ENCODE measurements around a stretch of chr16.

DNA sequence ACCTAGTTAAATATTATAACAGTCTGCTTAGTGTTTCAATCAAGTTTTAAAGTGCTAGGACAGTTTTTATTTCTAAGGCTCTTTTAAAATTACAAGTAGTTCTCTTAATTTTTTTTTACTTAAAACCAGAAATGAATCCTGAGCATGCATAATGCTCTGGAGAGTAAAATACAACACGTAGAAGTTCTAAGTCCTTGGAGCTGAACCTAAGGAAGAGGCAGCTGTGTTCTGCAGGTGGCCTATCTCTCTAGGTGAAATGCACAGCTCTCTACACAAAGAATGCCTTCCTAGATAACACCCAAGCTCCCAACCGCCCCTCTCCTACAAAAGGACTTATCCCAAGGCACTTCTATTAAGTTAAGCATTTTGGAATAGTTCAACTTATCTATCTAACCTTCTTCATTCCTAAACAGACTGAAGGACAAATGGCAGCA, 24.9 kb downstream of the MBTPS1 start:
- PRO-cap, 4 experiments = no peak in any of the 4 experiments
- RAMPAGE, long total RNA, 2 experiments = no peak in any of the 2 experiments

GRCh38 chr16:84266188-84266804, 26.5 kb upstream of the KCNG4 start:
- PRO-cap, 4 experiments = peak in 4 of 4 experiments; most common plus-strand start chr16:84266698 (in 3)
- RAMPAGE, long total RNA, 2 experiments = no peak in any of the 2 experiments

GRCh38 chr16:84286520-84287201, 8.0 kb upstream of the WFDC1 start:
- PRO-cap, 4 experiments = no peak in any of the 4 experiments
- RAMPAGE, long total RNA, 2 experiments = no peak in any of the 2 experiments

GRCh38 chr16:84505020-84505373, 538 bp upstream of the MEAK7 start:
- PRO-cap, 4 experiments = no peak in any of the 4 experiments
- RAMPAGE, long total RNA, 2 experiments = no peak in any of the 2 experiments

DNA sequence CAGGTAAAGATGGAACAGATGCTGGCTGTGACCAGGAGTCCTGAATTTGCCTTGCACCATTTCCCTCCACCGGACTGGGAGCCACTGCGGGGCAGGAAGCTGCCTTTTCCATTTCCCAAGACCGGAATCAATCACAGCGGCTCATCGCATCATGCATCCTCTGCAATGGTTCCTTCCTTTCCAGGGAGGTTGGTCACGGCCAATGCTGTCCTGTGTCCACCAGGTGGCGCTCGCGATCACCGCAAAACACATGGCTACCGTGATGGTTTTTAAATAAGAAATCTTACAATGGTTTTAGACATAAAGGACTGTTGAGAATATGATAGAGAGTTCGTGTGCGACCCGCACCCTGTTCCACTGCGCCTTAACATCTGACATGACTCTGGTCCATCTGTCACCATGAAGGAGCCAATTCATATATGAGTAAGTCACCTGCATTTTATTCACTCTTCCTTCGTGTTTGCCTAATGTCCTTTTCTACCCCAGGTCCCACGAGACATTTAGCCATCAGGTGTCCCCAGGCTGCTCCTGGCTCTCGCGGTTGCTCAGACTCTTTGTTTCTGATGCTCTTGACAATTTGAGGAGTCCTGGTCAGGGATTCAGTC, 6.9 kb upstream of the MEAK7 start:
- PRO-cap, 4 experiments = no peak in any of the 4 experiments
- RAMPAGE, long total RNA, 2 experiments = no peak in any of the 2 experiments

DNA sequence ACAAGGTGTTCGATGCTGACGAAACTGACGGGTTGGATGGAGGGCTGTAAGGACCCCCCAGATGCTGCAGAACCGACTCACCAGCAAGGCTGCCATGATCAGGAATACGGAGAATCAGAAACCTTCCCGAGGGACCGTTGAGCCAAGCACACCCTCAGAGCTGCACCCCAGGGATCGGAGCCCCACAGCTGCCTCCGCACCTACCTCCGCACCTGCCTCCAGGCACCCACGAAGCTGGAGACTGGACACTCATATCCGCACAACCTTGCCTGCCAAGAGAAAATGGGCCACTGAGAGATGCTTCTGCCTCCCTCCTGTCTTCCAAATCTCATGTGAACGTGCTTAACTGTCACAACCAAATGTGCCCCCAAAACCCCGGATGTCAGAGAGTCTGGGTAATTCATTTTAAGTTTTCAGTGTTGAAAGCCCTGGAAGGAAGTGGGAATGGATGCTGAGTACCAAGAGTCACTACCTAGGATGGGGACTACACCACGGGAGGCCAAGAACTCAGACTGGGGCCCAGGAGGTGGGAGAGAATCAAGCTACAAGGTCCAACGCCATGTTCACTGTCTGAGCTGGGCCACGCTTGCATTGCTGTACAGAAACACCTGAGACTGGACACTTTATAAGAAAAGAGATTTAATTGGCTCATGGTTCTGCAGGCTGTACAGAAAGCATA, 49.4 kb upstream of the MEAK7 start:
- PRO-cap, 4 experiments = peak in 1 of 4 experiments; most common minus-strand start position 332 of the sequence (in 1)
- RAMPAGE, long total RNA, 2 experiments = no peak in any of the 2 experiments

DNA sequence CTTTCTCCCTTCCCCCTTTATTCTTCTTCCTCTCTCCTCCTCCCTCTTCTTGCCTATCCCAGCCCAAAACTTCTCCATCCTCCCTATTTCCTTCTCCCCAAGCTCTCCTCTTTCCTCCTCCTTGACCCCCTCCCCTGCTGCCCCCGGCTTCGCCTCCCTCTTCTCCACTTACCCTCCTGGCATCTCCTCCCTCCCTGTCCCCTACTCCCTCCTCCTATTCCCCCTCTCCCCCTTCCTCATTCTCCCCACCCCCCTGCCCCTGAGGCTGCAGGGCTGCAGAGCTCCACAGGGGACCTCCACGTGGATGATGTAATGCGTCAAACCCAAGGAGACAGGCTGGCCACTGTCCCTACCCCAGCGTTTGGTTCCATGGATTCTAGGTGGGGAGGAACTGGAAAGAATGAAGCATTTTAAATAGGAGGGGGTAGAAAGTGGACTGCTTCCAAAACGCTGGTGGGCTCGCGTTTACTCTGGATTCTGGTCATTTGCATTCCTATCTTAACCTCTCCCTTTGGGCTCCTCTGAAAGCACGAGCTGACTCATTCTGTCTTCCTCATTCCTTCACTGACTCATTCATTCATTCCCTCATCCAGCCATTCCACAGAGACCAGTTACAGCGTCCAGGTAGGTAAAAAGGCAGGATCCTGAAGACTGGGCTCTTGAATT, 763 bp upstream of the COTL1 start:
- PRO-cap, 4 experiments = no peak in any of the 4 experiments
- RAMPAGE, long total RNA, 2 experiments = no peak in any of the 2 experiments

DNA sequence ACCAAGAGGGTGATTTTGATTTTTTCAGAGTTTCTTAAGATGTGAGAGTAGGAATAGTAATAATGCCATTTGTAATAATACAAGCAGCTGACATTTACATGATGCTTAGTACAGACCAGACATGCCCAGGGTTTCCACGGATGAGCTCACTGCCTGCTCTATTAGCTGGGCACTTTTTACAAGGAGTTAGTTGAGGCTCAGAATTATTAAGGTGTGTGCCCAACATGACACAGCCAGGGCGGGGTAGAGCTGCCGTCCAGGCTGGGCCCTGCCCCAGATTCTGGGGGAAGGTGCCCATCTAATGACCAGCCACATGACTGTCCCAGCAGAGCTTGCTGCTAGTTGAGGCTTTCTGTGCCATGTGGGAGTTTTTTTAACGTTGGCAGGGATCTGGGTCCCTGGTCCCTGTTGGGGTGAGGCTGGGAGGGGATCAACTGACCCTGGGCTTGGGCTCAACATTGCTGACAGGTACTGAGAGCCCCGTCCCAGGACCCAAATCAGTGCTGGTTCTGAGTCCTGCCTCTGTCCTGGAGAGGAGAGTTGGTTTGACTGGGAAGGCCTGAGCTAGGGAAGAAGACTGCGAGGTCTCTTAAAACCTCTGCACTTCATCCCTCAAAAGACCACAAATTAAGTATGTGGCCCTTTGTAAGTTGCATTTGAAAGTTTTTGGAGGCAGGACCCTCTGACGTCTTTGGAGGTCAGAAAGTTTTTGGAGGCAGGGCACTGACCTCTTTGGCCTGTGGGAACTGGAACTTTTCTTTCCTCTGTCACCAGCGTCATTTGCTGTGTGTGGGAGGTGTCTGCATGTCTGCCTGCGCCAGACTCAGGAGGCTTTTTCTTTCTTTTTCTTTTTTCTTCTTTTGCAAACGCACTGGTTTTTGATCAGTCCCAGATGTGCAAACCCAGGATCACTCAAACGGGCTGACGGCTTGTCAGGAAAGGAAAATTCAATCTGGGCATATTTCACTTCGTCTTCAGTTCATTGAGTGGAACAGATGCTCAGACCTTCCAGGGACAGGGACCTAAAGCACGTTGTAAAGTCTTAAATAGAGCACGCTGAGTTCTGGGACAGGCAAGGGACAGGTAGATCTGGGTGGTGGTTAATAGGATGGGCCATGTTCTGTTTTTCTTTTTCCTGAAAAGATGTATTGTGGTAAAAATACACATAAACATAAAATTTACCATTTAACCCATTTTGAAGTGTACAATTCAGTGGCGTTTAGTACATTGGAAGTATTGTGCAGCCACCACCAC, 2.4 kb downstream of the CRISPLD2 start:
- PRO-cap, 4 experiments = peak in 4 of 4 experiments; most common plus-strand start position 779 of the sequence (in 2); most common minus-strand start position 629 of the sequence (in 4)
- RAMPAGE, long total RNA, 2 experiments = no peak in any of the 2 experiments

DNA sequence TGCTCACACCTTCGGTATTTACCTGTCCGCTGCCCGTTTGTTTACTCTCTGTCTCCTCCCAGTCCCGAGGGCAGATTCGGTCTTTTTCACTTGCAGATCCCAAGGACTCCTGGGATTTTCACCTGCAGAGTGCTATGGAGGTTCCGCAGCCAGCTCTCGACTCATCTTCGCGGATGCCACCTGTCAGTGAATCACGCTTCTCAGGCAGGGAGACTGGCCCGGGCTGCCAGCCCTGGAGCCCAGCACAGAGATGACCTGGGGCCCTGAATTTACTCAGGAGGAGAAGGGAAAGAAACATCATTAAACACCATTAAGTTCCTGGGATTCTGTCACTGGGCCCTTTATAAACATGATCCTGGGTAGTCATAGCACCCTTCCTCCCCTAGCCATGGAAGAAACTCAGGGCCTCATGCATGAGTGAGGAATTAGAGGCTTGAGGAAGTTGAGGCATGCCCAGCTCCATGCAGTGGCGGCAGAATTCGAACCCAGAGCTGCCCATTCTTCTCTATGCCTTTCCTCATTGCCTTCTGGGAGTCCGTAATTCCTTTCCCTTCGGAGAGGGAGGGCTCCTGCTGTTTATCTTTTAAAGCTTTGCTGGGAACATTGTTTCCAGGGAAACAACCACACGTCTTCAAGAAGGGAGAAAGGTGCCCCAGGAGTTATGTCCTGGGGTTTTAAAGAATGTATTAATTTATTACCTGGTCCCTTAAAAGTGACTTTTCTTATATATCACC, 8.4 kb downstream of the CRISPLD2 start:
- PRO-cap, 4 experiments = no peak in any of the 4 experiments
- RAMPAGE, long total RNA, 2 experiments = no peak in any of the 2 experiments

GRCh38 chr16:85072497-85073386, 39.5 kb downstream of the CIBAR2 start:
- PRO-cap, 4 experiments = no peak in any of the 4 experiments
- RAMPAGE, long total RNA, 2 experiments = no peak in any of the 2 experiments

GRCh38 chr16:85153720-85154246, 41.5 kb upstream of the CIBAR2 start:
- PRO-cap, 4 experiments = no peak in any of the 4 experiments
- RAMPAGE, long total RNA, 2 experiments = no peak in any of the 2 experiments

DNA sequence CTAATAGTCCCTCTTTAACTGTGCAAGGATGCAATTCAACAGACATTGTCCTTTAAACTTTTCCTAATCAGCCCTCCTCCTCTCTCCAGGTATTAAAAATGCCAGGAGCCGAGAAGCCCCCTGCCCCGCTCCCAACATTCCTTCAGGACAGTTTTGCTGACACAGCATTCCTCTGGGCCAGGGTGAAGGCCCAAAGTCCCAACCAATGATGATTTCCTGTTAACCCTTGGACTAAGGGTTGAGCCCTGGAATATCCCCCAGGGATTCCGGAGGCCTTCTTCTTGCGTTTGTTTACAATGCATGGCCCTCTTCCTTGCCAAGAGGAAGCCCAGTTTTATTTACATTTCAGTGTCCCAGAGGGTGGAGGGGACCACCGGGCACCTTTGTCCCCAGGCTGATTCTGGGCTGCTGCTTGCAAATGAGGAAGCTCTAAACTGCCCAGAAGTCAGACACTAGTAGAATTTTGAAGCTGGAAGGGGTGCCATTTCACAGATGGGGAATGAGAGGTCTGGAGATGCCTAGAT, 55.3 kb upstream of the CIBAR2 start:
- PRO-cap, 4 experiments = peak in 1 of 4 experiments; most common plus-strand start position 386 of the sequence (in 1)
- RAMPAGE, long total RNA, 2 experiments = no peak in any of the 2 experiments

GRCh38 chr16:85181055-85182211, 69.2 kb upstream of the CIBAR2 start:
- PRO-cap, 4 experiments = peak in 2 of 4 experiments; most common minus-strand start chr16:85181906 (in 2)
- RAMPAGE, long total RNA, 2 experiments = no peak in any of the 2 experiments

- PRO-cap, 4 experiments = peak in 3 of 4 experiments; most common minus-strand start chr16:85232536 (in 3)
- RAMPAGE, long total RNA, 2 experiments = no peak in any of the 2 experiments
Observed at GRCh38 chr16:85232336-85232714, 120.1 kb upstream of the CIBAR2 start.

DNA sequence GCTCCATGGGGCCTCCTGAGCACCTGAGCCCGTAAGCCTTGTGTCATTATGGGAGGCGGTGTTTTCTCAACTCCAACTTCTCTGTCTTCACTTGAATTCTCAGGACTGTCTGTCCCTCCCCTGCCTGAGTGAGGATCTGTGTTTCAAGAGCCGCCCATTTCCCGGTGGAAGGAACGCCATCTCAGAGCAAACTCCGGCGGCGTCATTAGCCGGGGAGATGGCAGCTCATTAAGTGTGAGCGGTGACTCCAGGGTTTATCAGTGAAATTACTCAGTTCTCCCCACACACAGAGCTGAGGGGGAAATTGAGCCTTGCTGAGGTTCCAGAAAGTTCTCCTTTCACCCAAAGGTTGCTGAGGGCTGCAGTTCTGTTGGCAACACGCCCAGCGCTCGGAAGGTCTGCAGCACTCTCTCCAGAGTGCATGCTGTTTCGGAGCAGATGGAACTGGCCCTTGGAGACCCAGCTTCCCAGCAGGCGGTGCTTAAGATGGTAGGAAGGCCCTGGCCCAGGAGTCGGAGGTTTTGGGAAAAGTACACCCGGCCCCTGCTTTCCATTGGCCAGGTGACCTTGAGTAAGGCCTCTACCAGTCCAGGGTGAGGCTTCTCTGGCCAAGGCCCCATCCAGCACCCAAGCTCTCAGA, 167.5 kb upstream of the CIBAR2 start:
- PRO-cap, 4 experiments = peak in 3 of 4 experiments; most common plus-strand start position 205 of the sequence (in 1); most common minus-strand start position 268 of the sequence (in 2)
- RAMPAGE, long total RNA, 2 experiments = no peak in any of the 2 experiments

GRCh38 chr16:85283992-85284577, 171.8 kb upstream of the CIBAR2 start:
- PRO-cap, 4 experiments = no peak in any of the 4 experiments
- RAMPAGE, long total RNA, 2 experiments = no peak in any of the 2 experiments

GRCh38 chr16:85360138-85361308, 248.3 kb upstream of the CIBAR2 start:
- PRO-cap, 4 experiments = peak in 4 of 4 experiments; most common plus-strand start chr16:85360947 (in 4); most common minus-strand start chr16:85360613 (in 4)
- RAMPAGE, long total RNA, 2 experiments = no peak in any of the 2 experiments

GRCh38 chr16:85383015-85383495, 230.1 kb upstream of the GSE1 start:
- PRO-cap, 4 experiments = no peak in any of the 4 experiments
- RAMPAGE, long total RNA, 2 experiments = no peak in any of the 2 experiments

DNA sequence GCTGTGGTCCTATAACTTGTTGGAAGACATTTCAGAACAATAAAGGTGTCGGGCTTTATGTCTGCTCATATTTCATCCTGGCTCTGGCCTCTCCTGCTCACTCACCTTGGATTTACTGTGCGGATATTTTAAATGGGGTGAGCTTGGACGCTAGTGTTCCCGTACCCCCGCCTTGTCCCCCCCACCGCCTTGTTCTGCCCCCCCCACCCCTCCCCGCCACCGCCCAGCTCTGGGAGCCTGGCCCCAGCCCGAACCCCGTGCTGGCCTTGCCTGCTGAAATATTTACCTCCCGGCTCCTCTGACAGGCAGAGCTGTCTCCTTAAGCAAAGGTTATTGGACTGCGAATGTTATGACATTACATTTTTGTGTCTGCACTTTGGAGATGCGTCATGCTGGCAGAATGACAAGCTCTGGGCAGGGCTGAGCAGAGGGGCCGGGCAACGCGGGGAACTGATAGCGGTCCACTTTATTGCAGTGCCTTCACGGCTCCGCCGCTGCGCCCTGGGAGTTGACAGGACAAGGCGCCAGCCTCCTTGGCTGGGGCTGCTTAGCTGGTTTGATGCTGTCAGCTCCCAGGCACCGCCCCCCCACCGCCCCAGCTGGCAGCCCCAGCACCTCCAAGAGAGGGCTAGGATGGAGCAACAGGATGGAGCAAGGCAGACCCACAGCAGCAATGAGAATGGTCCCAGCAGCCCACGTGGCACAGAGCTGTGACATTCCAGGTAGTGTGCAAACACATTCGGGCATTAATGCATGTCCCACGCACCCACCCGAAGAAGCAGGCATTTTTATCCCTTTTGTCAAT, 222.4 kb upstream of the GSE1 start:
- PRO-cap, 4 experiments = peak in 3 of 4 experiments; most common plus-strand start position 466 of the sequence (in 2); most common minus-strand start position 272 of the sequence (in 2)
- RAMPAGE, long total RNA, 2 experiments = no peak in any of the 2 experiments

DNA sequence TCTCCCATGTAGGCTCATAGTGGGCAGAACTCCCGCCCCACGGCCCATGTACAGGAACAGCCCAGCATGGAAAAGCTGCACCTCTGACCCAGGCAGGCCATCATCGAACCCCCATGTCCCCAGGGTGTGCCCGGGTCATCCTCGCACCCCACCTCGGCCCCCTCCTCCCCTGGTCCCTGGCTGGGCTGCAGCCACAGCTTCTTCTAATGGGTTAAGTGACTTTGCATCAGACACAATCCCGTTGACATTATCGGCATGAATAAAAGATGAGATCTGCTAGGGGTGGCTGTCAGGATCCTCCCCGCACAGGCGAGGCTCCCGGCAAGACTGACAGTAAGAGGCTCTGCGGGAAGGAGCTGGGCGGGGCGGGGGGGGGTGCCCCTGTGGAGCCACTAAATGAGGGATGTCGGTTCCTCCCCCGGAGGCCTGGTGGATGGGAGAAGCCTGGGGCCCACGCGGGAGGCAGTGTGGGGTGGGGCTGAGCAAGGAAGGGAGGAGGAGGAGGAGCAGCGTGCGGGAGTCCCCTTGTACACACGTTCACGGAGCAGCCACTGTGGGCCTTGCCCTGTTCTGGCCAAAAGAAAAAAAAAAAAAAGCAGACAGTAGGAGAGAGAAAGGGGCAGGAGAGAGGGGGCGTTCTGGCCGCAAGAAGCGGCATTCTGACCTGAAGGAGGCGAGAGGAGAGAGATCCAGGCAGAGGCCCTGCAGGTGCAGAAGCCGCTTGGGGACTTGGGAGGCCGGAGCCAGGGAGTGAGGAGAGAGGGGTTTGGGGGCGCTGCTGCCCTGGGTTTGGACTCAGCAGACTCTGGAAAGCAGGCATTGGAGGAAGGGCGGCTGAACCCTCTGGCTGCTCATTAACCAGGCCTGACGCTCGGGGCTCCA, 190.9 kb upstream of the GSE1 start:
- PRO-cap, 4 experiments = peak in 4 of 4 experiments; most common minus-strand start position 807 of the sequence (in 4)
- RAMPAGE, long total RNA, 2 experiments = no peak in any of the 2 experiments

Measured in right lobe of liver (tissue), 4 donors.